HCT116 (cell line): ENCODE measurements around a stretch of chr1.

GRCh38 chr1:108601350-108602064, 41.6 kb downstream of the EEIG2 start:
- RRBS, result no CpG with 5 or more reads among the region's 2 CpGs

DNA sequence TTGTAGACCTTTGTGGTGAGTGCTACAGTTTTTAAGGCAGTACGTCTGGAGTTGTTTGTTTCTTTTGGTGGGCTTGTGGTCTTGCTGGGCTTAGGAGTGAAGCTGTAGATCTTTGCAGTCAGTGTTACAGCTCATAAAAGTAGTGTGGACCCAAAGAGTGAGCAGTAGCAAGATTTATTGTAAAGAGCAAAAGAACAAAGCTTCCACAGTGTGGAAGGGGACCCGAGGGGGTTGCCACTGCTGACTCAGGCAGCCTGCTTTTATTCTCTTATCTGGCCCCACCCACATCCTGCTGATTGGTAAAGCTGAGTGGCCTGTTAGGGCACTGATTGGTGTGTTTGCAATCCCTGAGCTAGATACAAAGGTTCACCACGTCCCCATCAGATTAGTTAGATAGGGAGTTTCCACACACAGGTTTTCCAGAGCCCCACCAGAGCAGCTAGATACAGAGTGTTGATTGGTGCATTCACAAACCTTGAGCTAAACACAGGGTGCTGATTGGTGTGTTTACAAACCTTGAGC, 20.8 kb downstream of the HENMT1 start:
- RRBS, result no CpG with 5 or more reads among the region's 3 CpGs

DNA sequence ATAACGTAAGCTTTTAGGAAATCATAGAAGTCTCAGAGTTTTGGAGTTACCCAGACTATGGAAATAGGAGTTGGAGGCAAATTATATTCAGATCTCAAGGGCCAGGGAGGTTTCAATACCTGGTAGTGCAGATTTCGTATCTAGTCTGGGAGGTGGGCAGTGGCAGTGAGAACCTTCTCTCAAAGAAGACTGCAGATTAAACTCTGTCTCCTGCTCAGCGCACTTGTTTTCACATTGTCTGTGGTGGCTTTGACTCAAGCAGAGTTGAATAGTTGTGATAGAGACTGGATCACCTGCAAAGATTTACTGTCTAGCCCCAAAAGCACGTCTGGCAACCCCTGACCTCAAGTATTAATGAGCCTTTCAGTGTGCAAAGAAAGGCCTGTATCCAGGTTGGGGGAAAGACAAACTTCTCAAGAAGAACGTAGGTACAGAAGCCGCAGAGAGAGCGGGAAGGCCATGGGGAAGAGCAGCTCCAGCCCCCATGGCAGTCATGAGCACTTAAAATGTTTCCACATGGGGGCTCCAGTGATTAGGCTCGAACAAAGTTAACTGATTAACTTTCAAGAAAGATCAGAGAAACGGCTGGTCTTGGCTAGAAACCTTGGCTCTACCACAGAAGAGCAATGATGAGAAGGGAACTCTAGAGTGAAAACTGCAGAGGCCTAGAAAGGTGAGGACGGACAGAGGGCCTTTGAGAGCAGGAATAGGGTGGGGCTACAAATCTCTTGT, 15.3 kb downstream of the HENMT1 start:
- RRBS, result no CpG with 5 or more reads among the region's 10 CpGs

GRCh38 chr1:108691617-108692083, 460 bp upstream of the PRPF38B start:
- RRBS, result no CpG with 5 or more reads among the region's 11 CpGs

DNA sequence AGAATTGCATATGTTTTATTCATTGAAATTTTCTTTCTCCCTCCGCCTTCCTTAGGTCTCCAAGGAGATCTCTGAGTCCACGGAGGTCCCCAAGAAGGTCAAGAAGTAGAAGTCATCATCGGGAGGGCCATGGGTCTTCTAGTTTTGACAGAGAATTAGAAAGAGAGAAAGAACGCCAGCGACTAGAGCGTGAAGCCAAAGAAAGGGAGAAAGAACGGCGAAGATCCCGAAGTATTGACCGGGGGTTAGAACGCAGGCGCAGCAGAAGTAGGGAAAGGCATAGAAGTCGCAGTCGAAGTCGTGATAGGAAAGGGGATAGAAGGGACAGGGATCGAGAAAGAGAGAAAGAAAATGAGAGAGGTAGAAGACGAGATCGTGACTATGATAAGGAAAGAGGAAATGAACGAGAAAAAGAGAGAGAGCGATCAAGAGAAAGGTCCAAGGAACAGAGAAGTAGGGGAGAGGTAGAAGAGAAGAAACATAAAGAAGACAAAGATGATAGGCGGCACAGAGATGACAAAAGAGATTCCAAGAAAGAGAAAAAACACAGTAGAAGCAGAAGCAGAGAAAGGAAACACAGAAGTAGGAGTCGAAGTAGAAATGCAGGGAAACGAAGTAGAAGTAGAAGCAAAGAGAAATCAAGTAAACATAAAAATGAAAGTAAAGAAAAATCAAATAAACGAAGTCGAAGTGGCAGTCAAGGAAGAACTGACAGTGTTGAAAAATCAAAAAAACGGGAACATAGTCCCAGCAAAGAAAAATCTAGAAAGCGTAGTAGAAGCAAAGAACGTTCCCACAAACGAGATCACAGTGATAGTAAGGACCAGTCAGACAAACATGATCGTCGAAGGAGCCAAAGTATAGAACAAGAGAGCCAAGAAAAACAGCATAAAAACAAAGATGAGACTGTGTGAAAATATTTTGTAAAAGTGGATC, 7.3 kb downstream of the PRPF38B start:
- RRBS, result no CpG with 5 or more reads among the region's 31 CpGs

DNA sequence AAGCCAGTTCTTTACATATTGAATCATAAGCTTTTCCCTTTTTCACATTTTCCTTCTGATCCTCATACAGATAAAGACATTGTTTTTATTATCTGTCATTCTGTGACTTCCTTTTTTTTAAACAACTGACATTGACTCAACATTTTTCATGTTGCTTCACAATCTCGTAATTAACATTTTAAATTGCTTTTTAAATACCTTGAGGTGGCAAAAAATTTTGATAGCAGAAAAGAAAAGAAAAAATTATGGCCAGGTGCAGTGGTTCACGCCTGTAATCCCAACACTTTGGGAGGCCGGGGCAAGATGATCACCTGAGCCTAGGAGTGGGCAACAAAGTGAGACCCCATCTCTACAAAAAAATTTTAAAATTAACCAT, 1.5 kb downstream of the STXBP3 start:
- RRBS, result no CpG with 5 or more reads among the region's 3 CpGs

DNA sequence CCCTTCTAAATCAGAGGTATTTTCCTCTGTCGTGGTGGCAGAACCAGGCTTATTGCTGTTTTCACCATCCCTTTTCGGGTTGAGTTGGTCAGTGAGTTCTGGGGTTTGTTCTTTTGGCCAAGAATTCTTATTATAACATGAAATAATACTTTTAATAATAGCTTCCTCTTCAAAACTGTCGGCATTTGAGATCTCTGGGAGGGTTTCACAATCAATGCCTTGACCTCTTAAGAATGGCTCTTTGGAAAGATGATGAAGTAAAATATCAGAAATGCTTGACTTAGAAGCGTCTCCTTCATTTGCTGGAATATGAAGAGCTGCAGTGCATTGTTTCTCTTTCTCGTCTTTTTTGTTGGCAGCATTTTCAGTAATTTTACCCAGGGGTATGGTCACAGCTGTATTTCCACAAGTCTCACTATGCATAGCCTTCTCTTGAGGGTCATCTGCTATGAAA, 4.8 kb downstream of the AKNAD1 start:
- RRBS, result no CpG with 5 or more reads among the region's 5 CpGs

DNA sequence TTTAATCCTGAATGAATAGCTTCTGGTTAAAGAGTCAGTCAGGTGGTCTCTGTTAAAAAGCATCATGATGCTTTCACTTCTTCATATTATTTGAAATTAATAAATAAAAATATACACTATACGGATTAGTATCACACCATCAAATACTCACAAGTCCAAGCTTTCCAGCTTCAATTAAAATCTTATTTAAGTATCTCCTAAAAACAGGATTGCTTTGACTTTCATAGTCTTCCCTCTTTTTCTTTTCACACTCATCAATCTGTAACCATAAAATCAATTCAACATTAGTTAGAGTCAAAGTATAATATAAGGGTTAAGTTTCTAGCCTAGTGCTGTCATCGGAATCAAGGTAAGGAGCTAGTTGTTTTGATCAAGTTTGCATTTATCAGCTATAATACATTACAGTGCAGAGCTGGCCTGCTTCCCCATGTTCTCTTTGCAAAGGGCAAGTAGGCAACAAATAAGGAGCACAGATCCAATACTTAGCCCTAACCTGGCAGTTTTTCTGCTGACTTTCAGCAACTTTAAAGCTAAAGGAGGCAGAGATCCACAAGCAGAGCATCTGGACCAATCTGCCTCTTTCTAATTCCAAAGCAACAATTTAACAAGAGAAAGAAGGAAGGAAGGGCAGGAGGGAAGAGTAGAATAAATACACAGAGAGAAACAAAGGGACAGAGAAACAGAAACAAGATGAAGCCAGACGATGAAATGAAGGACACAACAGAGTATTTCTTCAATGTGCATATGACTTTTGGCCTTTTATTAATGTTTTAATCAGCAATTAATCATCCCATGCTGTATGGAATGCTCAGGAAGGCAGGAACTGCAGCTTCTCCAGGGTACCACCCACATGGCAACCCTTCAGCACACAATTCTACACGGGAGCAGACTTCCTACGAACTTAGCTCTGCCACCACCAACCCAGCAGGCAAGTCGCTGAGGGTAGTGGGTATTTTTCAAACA, 15.5 kb downstream of the CLCC1 start:
- RRBS, result no CpG with 5 or more reads among the region's 6 CpGs

GRCh38 chr1:108953897-108954272, 9.4 kb downstream of the CLCC1 start:
- RRBS, result no CpG with 5 or more reads among the region's 9 CpGs

GRCh38 chr1:108962441-108962637, 945 bp downstream of the CLCC1 start:
- RRBS, result no CpG with 5 or more reads among the region's 3 CpGs

GRCh38 chr1:109040913-109041759, 766 bp downstream of the WDR47 start:
- RRBS, result 9% methylated on average over 15 of the region's 56 CpGs

- RRBS, result no CpG with 5 or more reads among the region's 2 CpGs
These were observed 2.5 kb downstream of the ELAPOR1 start for GRCh38 chr1:109116333-109116802.

GRCh38 chr1:109138185-109138938, 24.4 kb downstream of the ELAPOR1 start:
- RRBS, result no CpG with 5 or more reads among the region's 10 CpGs

DNA sequence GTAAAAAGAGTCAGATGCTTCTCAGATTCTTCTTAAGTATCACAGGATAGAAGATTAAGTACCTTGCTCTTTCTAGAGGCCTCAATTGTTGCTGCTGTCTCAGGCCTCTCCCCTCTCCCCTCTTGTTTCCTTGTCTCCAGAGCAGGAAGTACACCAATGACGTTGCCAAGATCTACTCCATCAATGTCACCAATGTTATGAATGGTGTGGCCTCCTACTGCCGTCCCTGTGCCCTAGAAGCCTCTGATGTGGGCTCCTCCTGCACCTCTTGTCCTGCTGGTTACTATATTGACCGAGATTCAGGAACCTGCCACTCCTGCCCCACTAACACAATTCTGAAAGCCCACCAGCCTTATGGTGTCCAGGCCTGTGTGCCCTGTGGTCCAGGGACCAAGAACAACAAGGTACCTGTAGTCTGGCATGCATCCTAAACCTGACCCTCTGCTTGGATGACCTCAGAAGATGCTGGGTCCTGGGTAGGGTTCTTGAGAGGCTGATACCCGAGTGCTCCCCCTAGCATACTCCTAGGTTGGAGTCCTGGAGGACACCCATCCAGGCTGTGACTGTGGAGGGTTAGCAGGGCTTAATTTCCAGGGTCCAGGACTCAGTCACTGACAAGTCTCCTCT, 21.1 kb upstream of the SARS1 start:
- RRBS, result no CpG with 5 or more reads among the region's 4 CpGs

GRCh38 chr1:109254602-109255875, 5.7 kb downstream of the CELSR2 start:
- RRBS, result 83% methylated on average over 2 of the region's 23 CpGs

- RRBS, result no CpG with 5 or more reads among the region's 7 CpGs
These were observed 5.4 kb downstream of the PSRC1 start for GRCh38 chr1:109277394-109278159.

- RRBS, result no CpG with 5 or more reads among the region's 7 CpGs
These were observed 26.9 kb downstream of the SORT1 start for GRCh38 chr1:109370660-109371377.

GRCh38 chr1:109395206-109395560, 2.5 kb downstream of the SORT1 start:
- RRBS, result no CpG with 5 or more reads among the region's 9 CpGs

- RRBS, result no CpG with 5 or more reads among the region's 5 CpGs
These were observed 1.6 kb downstream of the SORT1 start for GRCh38 chr1:109396005-109396658.

DNA sequence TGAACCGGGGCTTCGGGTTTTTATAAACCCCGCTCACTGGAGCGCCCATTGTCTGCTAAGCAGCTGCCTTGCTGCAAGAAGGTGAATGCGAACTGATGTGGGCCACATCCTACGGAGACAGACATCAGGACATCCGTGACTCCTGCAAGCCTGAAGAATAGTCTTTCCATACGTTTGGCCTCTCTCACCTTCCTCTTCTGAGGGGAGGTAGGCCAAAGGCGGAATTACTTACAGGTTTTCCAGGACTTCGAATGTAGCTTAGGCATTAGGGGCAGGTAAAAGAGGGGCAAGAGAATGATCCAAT, 642 bp upstream of the SORT1 start:
- RRBS, result no CpG with 5 or more reads among the region's 10 CpGs